Tibial artery (tissue), 1 donor: ENCODE measurements around the gene UNC13C.

DNA sequence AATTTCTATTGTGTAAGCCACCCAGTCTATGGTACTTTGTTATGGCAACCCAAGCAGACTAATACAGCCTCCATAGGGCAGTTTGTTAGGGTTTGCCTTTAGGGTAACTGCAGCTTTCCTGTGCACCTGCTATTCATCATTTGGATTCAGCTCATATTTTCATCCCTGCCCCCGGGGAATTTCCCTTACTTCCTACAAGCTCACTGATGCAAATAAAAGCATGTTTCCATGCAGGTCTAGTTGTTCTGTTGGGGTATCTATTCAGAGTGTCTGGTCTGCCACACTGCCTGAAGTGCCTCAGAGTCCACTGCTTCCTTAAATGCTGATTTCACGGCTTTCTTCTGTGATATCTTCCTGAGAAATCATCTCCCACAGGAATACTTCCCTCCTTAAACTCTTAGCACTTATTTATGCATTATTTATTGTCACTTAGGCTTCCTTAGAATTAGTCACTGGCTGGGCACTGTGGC, 48.7 kb upstream of the ATOSA start:
- PRO-cap: no peak

DNA sequence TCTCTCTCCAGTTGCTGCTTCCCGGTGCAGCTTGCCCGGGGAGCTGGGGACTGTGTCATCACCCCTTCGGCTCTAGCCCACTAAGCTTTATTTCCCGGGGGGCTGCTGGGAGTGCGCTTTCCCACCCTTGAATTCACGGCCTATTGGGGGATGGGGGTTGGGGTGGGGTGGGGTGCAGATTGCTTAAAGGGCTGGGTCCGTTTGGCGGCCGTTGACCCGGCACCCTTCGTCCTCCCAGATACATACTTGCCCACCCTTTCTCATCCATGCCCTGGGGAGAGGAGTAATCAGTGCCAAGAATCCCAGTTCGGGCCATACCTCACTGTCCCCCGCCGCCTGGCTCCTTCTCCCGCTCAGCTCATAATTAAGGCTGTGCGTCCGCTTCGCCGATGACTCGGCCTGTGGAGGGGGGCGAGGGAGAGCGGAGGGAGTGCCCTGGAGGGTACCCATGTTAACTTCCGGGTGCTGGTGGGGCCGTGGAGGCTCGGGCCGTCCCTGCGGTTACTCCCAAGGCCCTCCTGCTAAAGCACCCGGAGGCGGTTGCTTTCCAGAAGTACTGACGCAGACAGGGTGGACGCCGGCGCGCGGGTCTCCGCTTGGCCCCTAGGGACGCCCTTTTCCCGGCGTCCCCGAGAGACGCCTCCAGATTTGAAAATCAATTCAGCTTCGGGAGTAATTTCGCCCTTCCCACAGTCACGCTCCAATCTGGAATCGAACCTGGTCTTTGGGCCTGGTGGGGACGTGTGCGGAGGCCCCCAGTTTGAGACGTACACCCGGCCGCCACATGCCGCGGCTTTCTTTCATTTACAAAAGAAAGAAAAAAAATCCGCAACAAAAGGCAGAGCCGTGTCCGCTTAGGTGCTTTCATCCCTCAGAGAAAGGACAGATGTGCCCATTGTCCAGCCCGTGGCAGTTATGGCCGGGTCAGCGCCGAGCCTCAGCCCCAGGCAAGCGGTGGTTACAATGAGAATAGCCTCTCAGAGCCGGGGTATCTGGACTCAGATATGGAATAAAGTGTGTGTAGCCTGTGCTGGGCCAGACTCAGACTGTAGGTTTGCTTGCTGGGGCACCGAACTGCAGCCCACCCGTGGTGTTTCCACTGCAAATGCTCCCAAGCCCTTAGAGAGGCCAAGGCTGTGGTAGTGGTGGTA, 950 bp upstream of the ONECUT1 start:
- PRO-cap: no peak

- PRO-cap: no peak
Observed at GRCh38 chr15:52798459-52799009, 8.4 kb upstream of the ONECUT1 start.

DNA sequence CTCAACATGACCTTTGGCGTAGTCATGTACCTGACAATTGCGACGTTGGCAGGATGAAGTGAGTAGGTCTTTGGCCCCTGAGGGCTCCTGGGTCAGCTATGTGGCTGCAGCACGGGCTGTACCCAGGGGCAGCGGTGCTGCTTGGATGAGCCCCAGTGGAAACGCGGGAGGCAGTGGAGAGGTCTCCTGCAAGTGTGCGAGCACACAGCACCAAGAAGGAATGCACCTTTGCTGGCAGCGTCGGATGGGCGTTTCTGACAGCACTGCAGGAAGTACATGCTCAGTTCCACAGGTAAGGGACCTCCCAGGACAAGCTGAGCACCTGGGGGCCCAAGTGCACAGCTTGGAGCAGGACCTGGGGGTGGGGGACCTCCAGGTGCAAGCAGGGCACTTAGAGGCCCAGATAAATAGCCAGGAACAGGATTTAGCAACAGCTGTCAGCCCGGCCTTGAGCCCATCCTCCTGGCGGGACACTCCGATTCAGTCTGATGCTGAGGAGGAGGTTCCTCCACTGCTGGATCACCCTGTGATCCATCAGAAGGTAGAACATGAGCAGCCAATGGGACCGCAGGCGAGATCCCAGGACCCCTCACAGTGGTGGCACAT, 67.3 kb upstream of the UNC13C start:
- PRO-cap: no peak

DNA sequence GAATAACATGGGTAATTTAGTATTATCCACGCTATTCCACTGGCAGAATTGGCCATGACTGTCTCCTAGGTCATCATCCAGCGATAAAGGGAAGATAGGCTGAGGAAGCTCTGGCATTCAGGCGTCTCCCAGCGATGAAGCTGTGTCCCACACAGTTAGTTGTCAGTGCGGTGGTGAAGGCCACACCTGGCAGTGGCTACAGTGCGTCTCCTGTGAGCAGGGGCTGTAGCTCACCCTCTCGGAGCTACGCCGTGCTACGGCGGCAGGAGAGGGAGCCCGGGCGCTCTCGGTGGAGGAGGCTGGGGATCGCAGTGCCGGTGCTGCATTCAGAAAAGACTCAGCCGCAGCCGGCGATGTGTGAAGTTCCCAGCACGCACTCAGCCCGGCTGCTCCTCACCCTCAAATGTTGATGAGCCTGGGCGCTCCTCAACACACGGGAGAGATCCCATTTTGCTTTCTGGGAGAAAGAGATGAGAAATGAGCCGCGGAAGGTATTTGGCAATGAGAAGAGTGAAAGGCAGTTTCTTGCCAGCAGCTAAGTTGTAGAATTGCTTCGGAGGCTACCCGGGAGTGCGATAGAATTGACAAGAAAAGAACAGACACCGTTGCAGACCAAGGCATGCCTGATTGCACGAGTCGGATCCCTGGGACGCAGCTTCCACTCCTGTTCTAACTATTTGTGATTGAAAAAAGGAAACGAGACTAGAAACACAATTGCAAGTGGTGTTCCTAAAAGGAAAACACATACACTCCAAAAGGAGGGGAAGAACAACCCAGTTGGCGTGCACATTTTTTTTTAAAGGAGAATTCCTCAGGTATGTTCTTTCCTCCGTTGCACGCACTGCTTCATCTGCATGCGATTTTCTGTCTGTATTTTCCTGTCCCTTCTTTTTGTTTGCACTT, at the start of gene UNC13C:
TSS of gene UNC13C (plus strand) at position 329 of the 903 bp plus-strand sequence.
- PRO-cap: no peak

GRCh38 chr15:55179017-55179935, 17.5 kb downstream of the RSL24D1 start:
- PRO-cap: no peak

GRCh38 chr15:55288751-55289385, 745 bp downstream of the RAB27A start:
- PRO-cap: bidirectional peak, plus-strand start at chr15:55289213, minus-strand start at chr15:55289109

DNA sequence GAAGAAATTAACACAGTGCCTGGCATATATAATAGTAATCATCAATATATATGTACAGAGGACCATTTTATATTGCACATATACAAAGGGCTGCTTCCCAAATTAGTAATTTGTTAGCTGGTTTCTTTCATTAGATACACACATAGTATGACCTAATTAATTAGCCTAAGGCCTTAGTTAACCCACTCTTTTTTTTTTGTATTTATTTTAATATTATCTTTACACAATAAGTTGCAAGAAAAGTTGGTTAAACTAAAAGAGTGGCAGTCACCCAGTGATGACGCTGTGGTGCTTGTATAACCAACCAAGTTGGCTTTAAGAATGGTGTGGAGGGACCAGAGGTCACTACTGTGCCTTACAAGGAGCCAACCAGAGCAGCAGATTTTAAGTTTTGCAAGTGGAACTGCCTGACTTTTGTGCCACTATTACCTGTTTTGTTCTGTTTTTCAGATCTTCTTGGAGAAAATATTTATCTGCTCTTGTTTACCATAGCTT, 850 bp downstream of the PIGB start:
- PRO-cap: no peak

GRCh38 chr15:55647147-55647467, 59.0 kb upstream of the PYGO1 start:
- PRO-cap: no peak

DNA sequence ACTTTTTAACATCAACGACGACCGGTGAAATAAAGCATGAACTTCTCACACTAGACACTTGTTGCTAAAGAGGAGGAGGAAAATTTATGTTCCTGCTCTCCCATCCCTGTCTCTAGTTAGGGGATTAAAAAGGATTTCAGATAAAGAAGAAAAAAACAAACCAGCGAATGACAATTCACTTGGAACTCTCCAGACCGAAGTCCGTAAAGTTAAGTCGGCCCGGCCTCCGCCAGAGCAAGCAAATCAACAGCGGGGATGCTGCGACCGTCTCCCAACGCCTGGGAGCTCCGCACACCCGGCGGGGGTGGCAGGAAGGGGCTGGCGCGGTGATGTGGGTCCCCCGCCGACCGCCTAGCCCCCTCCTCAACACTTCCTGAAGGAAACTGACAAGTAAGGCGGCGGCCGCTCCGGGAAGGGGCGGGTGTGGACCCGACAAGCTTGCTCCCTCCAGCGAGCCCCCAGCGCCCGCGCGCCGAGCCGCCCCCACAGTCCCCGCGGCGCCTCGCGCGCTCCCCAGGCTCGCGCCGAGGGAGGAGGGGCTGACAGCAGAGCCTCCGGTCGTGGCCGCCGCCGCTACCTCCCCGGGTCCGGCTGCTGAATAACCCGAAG, 440 bp downstream of the NEDD4 start:
- PRO-cap: bidirectional peak, plus-strand start at position 548 of the sequence, minus-strand start at position 512 of the sequence

GRCh38 chr15:56040358-56041077, 47.1 kb upstream of the NEDD4 start:
- PRO-cap: no peak

DNA sequence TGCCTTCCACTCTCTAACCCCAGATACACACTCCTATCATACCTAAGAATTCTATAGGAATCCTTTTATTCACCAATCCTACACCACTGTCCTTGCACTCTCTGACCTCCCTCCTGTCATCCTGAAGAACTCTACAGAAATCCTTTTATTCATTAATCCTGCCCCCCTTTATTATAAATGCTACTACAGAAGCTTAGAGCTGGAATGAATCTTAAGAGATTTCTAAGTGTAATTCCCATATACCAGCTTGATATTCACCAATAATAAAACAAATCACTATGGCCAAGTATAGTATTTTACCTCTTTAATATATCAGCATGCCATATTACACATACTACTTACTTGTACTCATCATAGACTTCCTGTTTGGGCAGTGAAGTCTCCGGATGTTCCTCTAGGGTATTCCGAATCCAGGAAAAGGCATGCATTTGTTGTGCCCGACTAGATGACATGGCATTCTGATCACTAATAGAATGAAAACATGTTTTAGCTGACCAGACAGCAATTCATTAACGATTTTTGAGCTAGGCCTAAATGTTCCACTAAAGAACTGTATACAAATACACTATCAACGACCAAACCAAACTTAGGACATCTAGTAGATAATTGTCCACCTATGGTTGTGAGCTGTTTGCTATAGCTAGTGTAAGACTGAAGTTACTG, 101.1 kb downstream of the RFX7 start:
- PRO-cap: no peak

DNA sequence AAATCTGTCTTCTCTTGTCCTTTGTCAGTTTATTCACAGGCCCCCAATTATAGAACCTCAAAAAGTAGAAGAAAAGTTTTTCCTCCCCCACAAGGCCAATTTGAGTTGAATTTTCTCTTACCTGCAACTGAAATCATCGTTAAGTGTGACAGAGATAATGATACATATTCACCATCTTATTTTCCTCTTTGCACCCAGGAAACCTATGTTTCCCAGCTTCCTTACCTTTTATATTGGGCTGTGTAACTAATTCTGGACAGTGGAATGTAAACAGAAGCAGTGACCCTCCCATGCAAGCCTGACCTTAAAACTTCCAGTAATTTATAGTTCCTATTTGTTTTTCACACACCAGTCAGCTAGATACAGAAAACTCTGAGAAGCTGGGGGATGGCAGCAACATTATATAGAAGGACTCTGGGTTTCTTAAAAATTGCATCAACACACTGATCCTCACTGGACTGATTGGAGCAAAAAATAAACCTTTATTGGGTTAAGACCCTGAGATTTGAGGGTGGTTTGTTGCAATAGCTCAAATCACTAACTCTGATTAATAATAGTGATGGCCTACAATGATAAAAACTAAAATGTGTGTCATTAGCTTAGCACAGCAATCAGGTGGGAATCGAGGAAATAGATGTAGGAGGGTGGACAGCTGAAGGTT, 4.5 kb upstream of the ZNF280D start:
- PRO-cap: no peak

GRCh38 chr15:56927474-56928232, 9.2 kb downstream of the TCF12 start:
- PRO-cap: no peak

GRCh38 chr15:56962839-56963677, 44.6 kb downstream of the TCF12 start:
- PRO-cap: no peak

GRCh38 chr15:56985362-56986019, 67.0 kb downstream of the TCF12 start:
- PRO-cap: no peak

DNA sequence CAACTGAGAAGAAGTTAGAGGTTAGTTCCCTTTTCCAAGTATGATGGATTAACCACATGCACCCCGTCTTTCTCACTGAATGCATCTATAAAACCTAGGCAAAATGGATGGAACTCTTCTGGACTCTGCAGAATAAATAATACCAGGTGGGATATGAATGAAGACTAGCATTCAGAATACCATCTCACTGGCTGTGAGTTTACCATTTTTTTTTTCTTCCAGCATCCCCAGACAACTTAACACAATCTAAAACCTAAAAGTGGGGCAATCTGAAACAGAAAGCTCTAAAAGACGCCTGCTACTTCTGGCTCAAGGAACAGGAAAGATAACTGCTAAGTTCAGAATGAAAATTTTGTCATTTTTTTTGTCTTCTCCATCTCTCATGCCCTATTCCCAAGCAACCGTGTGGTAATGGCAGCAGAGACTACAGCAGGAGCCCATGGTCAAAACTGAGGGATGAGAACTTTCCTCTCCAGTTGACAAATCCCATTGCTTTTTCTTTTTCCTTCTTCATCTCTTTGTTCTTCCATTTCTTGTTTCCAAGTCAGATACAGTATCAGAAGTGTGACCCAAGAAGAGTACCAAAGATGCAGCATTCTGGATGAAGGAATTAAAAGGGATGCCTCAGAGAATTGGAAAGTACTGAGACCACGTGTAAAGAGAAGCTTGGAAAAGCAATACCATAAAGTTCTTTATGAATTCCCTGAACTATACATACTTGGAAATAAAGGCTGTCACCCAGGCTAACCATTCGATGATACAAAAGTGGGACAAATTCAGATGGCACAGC, 74.6 kb downstream of the TCF12 start:
- PRO-cap: no peak

DNA sequence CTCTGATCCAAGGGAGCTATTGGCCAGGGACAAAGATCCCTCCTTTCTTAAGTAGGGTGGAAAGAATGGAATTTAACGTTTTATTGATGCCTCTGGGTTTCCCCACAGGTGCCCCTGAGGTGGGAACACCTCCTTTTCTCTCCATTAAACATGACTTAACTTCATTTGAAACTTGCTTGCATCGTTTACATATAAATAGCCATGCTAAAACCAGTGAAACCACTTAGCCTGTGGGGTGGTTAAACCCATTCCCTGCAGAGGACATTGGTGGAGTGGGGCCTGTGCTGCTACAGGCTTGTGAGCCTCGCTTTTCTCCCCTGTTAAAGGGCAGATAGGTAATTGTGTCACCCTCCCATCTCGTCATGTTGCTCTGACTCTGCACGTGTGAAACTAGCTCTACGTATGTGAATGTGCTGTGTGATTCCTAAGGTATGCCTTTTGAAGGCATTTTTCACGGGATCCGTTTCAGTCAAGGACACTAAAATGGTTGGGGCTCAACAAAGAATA, 9.7 kb downstream of the CGNL1 start:
- PRO-cap: no peak

- PRO-cap: no peak
Observed at GRCh38 chr15:57451912-57452538, 75.7 kb downstream of the CGNL1 start.

DNA sequence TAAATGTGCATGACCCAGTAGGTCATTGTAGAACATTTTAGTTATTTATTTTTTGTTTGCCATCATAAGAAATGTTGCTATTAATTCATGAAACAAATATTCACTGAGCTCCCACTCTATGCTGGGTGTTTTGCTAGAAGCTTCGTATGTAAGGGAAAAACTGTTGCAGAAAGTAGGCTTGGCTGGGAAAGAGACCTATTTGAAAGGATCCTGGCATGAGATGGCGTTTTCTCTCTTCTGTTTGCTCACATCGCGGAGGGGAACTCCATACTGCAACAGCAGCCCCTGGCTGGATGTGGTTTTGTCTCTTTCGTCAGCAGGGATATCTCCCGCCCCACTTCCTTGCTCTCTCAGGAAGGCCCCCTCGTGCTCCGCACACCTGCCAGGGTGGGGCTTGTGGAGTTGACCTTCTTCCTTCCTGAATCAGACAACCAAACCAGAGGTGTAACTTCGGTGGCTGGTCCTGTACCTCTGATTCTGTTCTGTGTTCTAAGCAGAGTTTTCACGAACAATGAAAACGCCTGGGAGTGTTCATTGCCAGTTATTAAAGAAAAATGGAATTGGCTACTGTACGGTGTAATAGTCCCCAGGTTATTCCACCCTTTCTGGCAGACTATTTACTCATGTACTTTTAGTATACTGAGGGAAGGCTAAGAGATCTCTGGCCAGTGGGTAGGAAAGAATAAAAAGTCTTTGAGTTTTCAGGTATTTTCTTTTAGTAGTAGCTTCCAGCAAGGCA, 26.3 kb upstream of the MYZAP start:
- PRO-cap: no peak